ENCODE measurements around the genes WNT2B, PHTF1 and HIPK1.

GRCh38 chr1:112508589-112509681, at the start of gene WNT2B:
Gene WNT2B, plus strand, starts transcription at chr1:112508965.
- RRBS = 7% methylated on average over 60 of the region's 120 CpGs

DNA sequence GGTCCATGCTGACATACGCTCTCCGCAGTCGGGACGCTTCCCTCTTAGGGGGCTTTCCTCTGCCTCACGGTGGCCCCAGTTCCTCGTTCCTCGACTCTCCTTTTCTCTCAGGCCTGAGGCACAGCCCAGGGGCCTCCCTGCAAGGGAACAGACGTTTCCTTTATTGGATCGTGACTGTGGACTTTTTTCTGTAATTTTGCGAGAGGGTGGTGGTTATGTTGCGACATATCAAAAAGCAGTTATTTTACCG, 283 bp downstream of the CAPZA1 start:
- RRBS = no CpG with 5 or more reads among the region's 12 CpGs

DNA sequence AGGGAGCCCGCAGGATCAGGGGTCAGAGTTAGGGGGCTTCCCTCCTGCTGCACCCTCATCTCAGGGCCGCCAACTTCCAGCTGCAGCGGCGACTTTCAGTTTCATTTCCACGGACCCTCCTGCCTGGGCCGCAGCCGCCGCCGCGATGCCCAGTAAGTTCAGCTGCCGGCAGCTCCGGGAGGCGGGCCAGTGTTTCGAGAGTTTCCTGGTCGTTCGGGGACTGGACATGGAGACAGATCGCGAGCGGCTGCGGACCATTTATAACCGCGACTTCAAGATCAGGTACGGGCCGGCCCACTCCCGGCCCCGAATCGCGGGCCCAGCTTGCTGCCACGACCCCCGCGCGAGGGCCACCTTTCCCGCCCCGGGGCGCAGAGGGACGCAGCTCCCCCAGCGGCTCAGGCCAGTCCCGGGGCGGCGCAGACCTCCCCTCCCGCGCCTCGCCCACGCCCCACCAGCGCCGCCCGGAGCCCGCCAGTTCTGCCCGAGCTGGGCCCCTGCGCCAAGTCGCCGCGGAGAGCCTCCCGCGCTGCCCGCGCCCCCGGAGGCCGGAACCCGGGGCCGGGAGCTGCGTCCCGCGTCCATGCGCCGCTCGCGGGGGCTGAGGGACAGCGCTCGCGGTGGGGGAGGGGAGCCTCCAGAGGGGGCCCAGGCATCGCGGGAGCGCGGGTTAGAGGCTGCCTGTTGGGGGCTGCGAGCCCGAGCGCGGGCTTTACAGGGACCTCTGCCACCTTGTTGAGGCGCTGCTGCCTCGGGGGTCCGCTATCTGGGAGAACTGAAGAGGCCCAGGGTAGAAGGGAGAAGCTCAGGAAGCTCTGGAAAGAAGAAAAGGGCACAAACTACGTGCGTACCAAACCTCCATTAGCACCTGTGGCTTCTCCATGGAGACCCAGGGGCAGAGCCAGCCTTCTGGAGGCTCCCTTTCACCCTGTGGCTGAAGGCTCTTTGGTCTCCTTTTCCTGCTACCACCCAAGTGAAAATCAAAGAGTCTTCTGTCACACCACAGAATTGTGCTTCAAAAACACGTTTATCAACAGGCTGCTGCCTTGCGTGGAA, 637 bp downstream of the MOV10 start:
- RRBS = 2% methylated on average over 40 of the region's 86 CpGs

GRCh38 chr1:112687968-112689186, 13.9 kb downstream of the MOV10 start:
- RRBS = no CpG with 5 or more reads among the region's 22 CpGs

DNA sequence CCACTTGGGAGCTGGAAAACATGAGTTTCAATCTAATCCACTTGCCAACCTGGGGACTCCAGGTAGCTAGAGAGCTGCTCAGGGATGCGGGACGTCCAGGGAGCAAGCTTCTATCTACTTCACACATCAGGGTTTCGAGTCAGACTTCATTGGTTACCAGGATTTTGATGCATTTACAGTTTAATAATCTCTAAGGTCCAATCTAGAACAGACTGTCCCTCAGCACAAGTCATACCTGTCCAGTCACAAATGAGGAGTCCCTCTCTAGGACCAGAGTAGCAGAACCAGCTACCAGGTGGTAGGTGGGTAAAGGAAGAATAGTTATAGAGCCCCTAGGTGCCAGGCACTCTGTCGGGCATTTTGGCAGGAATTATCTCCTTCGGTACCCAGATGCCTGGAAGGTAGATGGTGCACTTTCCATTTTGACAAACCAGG, 2.9 kb downstream of the RHOC start:
- RRBS = no CpG with 5 or more reads among the region's 5 CpGs

GRCh38 chr1:112722636-112723632, 4.2 kb downstream of the TAFA3 start:
- RRBS = 12% methylated on average over 11 of the region's 37 CpGs

- RRBS = no CpG with 5 or more reads among the region's 2 CpGs
These were observed 40.0 kb upstream of the SLC16A1 start for GRCh38 chr1:112995961-112996349.

DNA sequence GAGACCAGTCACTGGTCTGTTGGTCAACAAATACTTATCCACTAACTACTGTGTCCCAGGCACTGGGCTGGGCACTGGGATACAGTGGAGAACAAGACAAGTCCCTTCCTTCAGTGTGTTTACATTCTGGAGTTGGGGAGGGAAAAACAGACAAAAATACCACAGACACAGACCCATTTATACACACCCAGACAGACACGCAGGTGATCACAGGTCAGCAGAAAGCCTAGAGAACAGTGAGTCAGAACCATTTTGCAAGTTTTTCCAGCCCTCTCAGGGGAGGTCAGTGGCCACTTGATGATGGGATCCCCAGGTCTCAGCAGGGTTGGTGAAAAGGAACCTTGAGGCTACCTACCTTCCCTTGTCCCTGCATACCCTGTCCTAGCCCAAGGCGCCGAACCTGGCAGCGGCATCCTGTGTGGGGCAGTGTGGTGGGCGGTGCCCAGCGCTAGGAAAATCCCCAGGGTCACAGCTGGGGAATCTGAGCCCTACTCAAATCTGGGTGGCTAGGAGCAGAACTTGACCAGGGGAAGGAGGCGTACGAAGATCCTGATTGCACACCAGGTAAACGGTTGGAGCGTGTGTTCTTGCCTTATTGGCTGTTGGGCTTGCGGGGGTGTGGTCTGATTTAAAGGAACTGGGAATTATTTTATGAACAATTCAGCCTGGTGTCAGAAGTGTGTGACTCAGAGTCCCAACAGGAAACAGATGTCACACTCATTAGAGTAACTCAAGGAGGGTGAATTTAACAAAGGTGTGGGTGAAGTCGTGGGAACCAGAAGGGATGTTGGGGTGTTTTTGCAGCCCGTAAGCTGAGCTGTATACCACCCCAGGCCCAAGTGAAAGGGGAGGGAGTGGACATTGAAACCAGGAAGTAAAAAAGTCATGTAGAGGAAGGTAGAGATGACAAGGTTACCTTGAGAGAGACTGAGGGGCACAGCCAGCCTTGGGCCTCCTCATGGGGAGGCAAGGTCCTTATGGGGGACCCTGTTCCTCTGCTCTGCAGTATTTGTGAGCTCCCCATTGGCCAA, 118.6 kb downstream of the LRIG2 start:
- RRBS = no CpG with 5 or more reads among the region's 13 CpGs

- RRBS = no CpG with 5 or more reads among the region's 2 CpGs
These were observed 56.4 kb downstream of the MAGI3 start for GRCh38 chr1:113446492-113447378.

DNA sequence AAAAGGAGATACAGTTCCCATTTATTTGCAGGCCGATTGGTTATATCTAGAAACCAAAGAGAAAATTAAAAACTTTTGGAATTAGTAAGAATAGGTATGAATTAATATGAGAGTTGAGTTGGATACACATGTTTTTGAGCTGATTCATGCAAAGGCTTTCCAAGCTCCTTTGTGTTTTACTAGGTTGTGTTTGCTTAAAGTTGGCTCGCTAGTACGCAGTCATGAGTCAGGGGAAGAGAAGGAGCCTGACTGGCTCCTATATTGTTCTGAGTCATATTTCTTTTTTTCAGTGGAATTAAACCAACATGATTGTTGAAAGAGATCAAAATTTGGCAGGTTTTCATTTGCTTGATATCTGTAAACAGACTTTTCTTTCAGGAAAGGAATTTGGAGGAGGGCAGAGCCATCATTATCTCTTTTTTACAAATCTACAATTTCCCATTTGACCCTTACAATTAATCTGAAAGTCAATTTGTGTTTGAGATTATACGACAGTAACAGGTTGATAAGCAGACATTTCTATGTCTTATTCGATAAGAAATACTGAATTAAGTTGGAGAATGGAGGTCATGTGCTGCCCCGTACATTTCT, 66.7 kb downstream of the MAGI3 start:
- RRBS = no CpG with 5 or more reads among the region's 6 CpGs

DNA sequence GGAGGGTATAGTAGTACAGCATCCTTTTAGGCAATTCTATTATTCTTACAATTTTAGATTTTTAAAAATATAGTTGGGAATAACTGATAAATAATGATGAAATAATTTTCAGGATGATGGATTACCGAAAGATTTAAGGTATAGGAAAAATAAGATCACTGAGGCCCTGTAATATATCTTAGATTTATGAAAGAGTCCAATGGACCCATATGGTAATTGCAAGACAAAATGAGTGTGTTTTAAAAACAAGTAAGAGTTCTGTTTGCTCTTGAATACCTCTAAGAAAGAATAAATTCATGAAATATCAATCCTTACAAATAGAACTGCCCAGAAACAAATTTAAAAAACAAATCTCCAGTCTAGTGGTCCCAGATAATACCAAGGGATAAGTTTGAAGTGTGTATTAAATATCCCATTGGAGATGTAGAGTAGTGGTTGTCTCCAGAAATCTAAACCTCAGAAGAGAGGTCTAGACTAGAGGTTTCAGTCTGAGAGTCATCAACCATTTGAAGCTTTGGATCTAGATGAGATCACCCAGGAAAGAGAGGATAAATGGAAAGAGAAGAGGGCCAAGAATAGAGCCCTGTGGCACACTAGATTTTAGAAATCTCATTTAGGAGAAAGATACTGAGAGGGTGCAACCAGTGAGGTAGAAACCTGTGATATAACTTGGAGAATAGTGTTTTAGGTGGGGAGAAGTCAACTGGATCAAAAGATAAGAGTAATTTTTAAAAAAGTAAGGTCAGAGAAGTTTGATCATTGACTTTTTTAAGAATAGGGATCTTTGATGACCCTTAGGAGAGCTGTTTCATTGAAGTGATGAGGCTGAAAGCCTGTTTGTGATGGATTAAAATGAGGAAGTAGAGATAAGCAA, 72.7 kb downstream of the MAGI3 start:
- RRBS = no CpG with 5 or more reads among the region's 1 CpG

DNA sequence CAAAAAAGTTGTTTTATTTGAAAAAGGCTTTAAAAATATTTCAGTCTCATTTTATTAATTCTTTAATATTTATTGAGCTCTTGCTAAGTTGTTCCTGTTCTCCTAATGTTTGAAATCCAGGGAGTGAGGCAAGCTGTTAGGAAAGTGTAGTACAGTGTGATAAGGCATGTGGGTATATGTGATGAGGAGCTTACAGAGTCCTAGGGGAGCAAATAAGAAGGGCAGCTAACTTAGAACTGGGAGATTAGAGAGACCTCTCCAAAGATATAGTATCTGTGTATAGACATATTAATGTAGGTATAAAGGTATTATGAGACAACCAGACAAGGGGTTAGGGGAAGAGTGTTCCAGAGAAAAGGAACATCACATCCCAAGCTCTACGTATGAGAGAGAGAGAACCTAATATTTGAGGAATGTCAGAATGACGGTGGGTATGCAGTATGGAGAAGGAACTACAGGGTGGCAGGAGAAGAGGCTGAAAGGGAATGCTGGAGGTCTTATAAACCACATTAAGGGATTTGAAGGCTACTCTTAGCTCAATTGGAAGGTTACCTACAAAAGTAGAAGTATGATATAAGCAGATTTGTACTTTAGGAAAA, 135.9 kb downstream of the MAGI3 start:
- RRBS = no CpG with 5 or more reads among the region's 2 CpGs

GRCh38 chr1:113557440-113558071, 167.2 kb downstream of the MAGI3 start:
- RRBS = no CpG with 5 or more reads among the region's 10 CpGs

DNA sequence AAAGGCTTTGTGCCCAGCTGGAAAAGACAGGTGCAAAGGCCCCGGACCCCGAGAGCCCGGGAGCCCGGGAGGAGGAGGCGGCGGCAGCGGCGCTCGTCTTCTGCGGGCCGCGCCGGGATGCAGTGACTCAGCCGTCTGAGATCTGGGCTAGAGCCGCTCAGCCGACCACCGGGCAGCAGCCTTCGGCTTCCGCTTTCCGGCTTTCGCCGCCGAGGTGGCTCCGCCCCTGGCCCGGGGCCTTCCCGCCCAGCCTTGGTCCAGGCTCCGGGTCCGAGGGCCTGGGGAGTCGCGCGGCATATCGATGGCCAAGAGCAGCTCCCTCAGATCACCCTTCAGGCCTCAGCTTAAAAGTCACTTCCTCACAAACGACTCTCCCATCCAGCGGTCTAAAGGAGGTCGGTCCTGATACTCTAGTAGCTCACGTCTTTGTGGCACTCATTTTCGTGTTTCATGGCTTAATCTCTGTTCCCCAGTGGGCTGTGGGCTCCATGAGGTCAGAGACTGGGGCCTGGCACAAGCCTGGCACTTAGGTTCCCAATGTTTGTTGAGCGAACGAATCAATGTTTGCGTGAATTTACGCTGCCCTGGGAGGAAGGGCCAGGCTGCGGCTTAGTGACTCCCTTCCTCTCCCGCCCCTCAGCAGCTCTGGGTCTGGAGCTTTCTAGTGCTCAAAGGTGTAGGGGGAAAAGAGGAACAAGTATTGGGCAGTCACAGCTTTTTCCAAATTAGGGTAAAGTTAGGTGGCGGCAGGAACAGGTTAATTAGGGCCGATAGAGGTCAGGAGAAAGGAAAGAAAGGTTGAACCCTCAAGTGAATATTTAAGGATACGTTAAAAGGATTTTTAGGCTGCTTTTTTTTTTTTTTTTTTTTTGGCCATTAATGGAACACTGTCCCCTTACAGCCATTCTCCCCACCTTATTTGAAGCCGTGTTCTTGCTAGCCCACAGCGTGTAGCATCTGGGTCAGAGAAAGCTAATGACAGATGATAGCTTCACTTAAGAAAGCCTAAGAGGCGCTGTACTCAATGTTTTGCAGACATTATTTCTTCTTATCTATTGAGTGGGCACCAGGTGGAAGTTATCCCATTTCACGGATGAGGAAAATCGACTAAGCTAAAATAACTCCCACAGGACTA, at the start of gene PHTF1:
Gene PHTF1 (minus strand): TSS at position 137 of the 1,135 bp plus-strand sequence.
- RRBS = 1% methylated on average over 18 of the region's 51 CpGs

DNA sequence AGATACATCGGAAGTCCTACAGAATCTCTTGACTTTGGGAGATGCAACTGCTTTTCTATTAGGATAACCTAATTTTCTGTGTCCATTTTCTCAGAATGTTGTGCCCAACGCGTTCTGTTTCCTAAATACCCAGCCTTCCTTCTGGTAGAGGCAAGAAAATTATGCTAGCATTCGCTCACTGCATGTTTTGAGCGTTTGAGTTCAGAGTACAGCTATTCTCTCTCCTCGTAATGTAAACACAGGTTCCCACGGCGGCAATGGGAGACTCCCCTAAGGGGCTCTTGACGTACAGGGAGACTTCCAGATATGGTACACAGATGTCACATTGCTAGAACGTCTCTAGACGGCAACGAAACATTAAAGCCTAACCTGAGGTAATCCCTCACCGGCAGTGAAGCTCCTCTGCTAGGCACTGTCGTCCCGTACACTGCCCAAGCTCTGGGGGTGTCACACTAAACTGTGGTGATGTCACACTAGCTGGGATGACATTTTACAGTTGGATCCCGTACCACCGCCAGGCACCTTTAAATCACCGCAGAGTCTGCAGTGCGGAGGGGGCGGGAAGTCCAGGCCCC, at the start of gene HIPK1:
Gene HIPK1 (plus strand): TSS at position 485 of the 575 bp plus-strand sequence.
- RRBS = no CpG with 5 or more reads among the region's 20 CpGs

DNA sequence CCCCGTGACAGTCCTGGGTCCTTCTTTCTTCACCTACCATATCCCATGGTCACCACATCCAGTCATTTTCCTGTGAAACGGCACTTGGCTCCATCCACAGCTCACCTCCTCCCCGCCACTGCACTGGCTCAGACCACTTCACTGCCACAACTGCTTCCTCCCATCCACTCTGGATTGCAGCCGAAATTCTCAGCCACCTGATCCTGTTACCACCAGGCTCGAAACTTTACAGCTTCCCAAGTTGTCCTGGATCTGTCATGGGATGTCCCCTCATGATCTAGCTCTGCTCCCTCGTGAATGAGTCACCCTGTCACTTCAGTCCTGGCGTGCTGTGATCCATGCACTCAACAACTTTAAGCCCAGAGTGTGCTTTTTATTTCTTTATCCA, 97.5 kb upstream of the SYT6 start:
- RRBS = no CpG with 5 or more reads among the region's 7 CpGs

DNA sequence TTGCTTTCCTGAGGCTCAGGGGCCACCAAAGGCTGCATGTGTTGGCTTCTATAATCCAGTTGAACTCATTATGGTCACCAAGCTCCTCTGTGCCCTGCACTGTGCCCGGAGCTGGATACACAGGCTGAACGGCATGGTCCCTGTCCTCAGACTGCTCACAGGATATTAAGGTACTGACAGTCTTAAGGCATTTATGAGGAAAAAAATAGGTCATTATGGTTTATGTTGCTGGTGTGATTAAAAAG, 117.1 kb upstream of the SYT6 start:
- RRBS = no CpG with 5 or more reads among the region's 2 CpGs

- RRBS = under 1% methylated on average over 11 of the region's 22 CpGs
These were observed 1.1 kb downstream of the TRIM33 start for GRCh38 chr1:114509700-114510466.

- RRBS = no CpG with 5 or more reads among the region's 2 CpGs
These were observed 6.9 kb upstream of the BCAS2 start for GRCh38 chr1:114588225-114588767.

GRCh38 chr1:114758459-114758829, 660 bp upstream of the CSDE1 start:
- RRBS = no CpG with 5 or more reads among the region's 2 CpGs

All from brain (tissue), 1 donor.